CD14-positive monocyte (primary cell): ENCODE measurements around a stretch of chr5.

GRCh38 chr5:172748207-172749072 is 22.6 kb downstream of the DUSP1 start:
- CAGE, long polyA plus RNA, result no peak

GRCh38 chr5:172779799-172780274 is 8.8 kb upstream of the DUSP1 start:
- CAGE, long polyA plus RNA, result no peak

DNA sequence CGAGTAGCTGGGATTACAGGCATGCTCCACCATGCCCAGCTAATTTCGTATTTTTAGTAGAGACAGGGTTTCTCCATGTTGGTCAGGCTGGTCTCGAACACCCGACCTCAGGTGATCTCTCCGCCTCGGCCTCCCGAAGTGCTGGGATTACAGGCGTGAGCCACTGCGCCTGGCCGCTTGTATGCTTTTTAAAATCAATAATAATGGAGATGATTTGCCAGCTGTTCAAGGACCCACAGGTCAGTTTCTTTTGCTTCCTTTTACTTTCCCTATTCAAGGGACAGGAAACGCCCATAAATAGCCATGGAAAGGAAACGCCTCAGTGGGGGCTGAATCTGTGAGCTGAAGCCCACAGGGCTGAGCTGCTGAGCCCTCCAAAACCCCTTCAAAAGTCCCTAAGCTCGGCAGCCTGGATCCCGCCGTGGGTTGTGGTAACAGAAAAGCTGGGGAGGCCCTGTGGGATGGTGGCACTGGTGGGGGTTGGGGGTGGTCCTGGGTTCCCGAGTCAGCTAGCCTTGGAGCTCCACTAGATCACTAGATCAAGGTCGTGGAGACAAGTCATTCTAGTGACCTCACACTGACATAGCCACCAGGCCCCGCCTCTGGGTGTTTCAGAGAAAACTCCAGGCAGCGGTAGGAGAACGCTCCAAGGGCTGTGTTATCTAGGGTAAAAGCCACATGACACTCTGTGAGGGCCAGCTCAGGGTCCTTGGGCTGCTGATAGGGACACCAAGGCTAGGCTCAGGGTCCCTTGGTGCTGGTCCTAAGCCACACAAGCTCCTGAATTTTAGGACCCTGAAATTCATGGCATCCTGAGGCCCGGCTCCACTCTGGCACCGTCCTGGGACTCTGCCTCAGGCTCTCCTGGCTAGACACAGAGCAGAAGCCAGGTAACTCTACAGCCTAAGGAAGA is 18.0 kb upstream of the DUSP1 start:
- CAGE, long polyA plus RNA, result no peak

GRCh38 chr5:172789622-172790088 is 18.7 kb upstream of the DUSP1 start:
- CAGE, long polyA plus RNA, result no peak

DNA sequence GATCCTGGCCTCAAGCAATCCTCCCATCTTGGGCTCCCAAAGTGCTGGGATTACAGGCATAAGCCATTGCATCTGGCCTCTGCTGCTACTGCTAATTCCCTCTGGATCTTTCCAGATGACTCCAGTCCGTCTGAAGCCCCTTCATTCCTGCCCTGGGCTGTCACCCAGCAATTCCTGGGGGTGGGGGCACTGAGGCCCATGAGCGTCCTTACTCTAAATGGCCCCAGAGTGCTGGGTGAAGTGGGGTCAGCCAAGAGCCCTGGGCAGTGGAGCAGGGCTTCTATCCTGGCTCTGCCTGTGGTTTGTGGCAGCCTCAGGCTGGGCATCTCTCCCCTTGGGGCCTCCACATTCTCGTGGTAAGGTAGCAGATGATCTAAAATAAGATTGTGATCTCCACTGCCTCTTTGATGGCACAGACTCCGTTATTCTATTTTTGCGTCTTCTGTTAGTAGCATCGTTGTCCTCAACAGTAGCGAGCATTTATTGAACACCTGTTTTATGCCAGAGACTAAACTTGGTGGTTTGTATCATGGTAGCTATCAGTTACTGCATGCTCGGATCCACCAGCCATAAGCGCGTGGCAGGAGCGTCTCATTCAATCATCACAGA is 21.8 kb upstream of the DUSP1 start:
- CAGE, long polyA plus RNA, result no peak

- CAGE, long polyA plus RNA, result no peak
Measured at GRCh38 chr5:172793792-172794688, 23.0 kb upstream of the DUSP1 start.

GRCh38 chr5:172833074-172833350 is 1.0 kb upstream of the ERGIC1 start:
- CAGE, long polyA plus RNA, result start-site peak on the plus strand at chr5:172833122-172833362, 12 and 5 reads in 2 replicates

GRCh38 chr5:172841033-172841462 is 7.0 kb downstream of the ERGIC1 start:
- CAGE, long polyA plus RNA, result no peak

DNA sequence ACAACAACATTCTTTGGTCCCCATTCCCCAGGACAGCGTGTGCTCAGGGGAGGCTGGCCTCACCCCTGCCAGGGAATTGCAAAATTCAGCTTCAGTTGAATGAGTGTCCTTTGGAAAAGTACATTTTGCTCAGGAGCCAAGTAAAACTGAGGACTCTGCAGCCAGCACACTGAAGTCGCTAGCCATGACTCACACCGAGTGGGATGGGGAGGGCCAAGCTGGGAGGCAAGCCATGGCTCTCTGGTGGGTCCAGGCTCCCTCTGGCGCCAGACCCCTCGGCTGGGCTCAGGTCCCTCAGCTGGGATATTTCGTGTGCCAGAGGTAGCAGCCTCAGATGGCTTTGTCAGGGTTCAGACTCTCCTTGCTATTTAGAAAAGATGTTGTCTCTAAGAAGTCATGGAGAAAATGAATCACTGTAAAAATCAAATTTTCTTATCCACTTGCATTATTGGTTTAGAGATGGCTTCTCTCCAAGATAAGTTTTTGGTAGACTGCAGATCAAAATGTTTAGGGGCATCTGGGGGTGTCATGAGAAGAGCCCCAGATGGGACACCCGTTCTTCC is 35.3 kb downstream of the ERGIC1 start:
- CAGE, long polyA plus RNA, result no peak

- CAGE, long polyA plus RNA, result no peak
Measured at GRCh38 chr5:172918306-172918743, 40.9 kb upstream of the RPL26L1 start.

DNA sequence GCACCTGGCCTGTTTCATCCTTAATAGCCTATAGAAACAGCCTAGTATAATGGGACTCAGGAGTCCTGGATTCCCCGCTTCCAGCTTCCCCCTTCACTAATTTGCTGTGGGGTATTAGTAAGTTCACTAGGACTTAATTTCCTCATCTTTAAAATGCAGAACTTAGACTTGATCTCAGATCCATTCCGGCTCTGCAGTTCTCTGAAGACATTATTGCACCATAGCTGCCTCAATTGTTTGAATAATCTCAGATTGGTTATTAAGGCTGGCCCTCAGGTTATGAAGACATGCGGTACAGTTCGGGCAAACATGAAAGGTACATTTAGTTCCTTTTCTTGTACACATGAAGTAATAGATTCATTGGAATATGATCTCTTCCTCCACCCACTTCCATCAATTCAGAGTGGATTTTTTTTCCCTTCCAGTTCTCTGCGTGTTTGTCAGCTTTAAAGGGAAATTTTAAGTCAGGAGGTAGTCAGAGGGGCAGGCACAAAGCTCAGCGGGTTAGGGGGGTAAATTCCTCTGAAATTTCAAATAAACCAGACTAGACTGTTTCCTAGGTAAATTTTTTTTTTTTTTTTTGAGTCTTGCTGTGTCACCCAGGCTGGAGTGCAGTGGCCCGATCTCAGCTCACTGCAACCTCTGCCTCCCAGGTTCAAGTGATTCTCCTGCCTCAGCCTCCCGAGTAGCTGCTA is 28.1 kb downstream of the ATP6V0E1 start:
- CAGE, long polyA plus RNA, result no peak

DNA sequence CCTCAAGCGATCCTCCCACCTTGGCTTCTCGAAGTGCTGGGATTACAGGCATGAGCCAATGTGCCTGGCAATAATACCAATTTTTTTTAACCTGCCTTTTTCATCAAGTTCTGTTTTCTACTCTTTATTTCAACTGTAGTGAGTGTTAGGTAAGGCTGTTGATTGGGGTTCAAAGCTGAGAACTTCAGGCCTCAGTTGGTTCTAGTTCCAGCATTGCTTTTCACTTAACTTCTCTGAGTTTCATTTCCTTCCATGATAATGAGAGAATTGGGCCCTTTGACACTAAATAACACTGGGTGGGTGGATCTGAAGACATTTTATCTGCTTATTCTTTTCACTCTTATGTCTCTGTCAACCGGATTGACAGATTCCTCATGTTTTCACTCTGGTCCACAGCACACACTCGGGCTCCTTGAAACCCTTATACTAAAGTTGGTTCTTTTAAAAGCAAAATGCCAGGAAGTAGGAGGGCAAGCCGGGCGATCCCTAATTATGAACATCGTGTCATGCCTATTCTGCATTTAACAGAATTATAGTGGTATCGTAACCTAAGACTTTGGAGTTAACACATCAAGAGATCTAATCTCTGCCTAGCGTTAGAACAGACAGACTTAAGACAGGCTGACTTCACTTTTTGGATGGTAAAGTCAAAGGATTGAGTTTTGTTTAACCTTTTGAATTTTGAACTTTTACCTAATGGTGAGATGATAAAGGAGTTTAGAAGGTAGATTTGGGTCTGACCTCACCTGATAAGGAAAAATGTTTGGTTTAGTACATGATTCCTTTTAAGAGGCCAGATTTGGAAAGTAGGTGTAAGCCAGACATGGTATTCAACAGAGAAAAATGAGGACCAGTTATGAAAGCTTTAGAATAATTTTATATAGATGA is 28.2 kb upstream of the CREBRF start:
- CAGE, long polyA plus RNA, result no peak

- CAGE, long polyA plus RNA, result no peak
Measured at GRCh38 chr5:173035452-173035793, 20.7 kb upstream of the CREBRF start.

GRCh38 chr5:173163092-173163878 is 19.0 kb downstream of the BNIP1 start:
- CAGE, long polyA plus RNA, result no peak

DNA sequence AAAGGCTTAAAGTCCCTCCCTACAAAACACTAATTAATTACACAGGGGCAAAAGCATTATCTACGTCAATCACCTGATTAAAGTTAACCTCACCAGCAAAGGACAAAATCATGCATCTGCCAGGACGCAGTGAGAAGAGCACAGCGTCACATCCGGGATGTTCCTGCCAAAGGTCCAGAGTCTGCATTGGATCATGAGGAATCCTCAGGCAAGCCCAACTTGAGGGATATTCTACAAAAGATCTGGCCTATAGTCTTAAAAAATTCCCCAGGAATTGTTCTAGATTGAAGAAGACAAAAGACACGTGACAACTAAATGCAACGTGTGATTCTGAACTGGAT is 15.7 kb downstream of the BOD1 start:
- CAGE, long polyA plus RNA, result no peak

DNA sequence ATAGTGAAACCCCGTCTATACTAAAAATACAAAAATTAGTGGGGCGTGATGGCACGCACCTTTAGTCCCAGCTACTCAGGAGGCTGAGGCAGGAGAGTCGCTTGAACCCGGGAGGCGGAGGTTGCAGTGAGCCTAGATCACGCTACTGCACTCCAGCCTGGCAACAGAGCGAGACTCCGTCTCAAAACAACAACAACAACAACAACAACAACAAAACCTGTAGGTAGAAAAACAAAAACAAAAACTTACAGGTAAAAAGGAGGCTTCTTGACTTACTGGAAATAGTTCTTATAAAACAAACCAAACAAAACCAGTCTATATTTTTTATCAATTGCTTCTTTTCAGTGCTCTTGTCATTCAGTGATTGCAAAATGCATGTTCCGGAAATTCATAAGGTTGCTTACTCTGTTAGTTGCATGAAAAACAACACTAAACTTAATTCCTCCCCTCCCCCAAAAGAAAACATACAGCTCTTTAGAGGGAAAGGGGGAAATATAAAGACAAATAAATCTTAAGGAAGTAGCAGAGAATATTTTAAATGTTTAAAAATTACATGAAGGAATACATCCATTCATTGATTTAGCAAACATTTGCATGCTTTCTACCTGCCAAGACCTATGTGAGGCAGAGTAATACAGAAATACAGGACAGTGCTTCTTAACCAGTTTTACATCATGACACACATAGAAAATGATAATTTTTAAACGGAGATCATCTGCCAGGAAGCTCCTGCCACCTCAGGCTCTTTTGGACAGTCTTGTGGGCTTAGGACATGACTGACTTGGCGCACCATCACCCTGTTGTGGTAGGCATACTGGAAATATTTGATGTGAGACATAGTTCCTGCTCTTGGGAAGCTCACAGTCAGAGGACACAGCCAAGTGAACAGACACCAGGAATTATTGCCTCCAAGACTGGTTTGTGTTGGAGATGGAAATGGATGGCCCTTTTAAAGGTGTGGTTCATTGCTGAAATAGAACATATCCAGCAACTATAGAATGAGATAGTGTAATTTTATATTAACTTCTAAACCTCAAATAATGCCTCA is 19.3 kb downstream of the CPEB4 start:
- CAGE, long polyA plus RNA, result no peak

- CAGE, long polyA plus RNA, result no peak
Measured at GRCh38 chr5:173947608-173948233, 41.2 kb upstream of the C5orf47 start.

DNA sequence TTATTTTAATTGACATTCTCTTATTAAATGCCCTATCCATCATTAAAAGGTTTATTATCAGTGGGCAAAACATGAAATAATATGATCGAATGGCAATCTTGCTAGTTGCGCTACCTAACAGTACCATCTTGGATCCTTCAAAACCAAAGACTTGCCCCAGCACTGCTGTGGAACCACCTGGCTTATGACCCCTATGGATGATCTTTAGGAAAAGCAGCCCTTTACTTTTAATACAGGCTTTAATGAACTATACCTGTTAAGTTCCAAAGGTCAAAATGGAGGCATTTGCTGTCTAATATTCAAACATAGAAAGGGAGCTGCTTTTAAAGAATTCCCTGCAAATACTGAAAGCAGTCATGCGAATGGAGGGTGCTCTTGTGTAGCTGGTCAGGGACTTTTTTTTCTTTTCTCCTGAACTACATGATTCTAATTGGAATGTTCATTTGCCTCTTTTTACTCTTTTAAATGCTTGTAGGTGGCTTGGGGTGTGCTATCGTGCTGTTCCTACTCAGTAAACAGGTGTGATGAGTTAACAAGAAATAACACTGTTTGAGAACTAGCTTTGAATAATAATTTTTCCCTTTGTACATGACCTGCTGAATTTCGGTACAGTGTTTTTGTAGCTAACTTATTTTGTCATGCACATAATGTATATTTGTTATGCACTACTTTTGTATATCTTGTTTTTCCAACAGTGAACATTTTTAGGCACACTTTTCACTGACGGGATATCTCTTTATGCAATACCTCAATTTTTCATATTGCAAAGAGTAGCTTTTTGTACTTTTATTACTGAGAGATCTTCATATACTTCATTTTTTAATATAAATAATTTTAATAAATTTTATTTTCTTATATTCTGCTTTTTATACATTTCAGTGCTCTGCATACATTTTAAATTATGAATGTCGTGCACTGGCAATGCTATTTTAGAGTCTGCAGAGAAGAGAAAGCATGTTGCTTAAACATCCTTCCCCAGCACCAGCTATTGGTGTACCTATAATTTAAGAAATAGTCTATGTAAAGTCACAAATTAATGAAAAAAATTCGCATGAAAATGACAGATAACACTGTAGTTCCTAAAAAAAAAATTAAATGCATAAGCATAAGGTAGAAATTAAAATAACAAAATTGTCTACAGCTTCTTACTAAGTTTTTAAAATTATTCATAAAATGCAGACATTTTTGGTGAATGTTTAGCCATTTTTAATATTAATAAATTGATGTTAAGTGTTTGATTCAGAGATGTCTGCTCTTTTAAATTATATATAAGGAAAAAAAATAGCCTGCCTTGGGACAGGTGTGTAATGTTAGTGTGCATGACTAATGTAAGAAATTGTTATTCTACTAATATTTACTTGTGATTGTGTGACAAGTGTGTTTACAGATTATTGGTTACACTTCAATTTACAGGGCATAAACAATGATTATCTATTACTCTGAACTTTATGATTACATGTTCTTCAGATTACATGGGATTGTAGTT is 30.8 kb upstream of the C5orf47 start:
- CAGE, long polyA plus RNA, result no peak

- CAGE, long polyA plus RNA, result no peak
Measured at GRCh38 chr5:173973593-173974112, 15.3 kb upstream of the C5orf47 start.

- CAGE, long polyA plus RNA, result no peak
Measured at GRCh38 chr5:174504446-174504899, 219.9 kb upstream of the MSX2 start.